HGPS cell (cell line): Measurements from ENCODE around the gene NCL.

- RRBS = 9% methylated on average over 7 of the region's 41 CpGs
Measured at GRCh38 chr2:230865164-230865814, 547 bp downstream of the ITM2C start.

DNA sequence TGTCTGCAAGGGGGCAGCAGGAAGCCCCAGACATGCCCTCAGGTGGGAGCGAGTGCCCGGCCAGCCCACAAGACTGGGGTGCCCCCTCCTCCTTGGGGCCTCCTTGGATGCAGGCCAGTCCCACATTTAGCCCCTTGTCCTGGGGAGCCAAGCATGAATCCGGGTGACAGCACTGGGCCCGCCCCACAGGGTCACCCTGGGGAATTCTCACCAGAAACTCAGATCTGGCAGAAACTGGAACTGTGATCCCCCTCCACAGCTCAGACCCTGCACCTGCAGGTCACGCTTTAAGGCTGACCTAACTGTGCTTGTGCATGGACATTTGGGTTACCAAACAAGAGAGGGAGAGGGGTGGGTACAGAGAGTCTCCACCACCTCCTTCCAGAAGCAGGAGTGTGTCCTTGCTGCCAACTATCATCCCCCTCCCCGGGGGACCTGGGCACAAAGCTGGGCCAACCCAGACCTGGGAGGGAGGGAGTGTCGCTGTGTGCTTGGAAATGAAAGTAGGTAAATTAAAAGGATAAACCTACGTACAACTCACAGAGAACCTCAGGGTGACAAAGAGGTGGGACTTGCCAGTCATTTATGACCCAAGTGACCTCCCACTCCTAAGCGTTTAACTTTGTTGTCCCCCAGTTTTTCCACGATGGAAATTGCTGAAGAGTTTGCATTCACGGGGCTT is 9.0 kb downstream of the ITM2C start:
- RRBS = 58% methylated on average over 2 of the region's 11 CpGs

DNA sequence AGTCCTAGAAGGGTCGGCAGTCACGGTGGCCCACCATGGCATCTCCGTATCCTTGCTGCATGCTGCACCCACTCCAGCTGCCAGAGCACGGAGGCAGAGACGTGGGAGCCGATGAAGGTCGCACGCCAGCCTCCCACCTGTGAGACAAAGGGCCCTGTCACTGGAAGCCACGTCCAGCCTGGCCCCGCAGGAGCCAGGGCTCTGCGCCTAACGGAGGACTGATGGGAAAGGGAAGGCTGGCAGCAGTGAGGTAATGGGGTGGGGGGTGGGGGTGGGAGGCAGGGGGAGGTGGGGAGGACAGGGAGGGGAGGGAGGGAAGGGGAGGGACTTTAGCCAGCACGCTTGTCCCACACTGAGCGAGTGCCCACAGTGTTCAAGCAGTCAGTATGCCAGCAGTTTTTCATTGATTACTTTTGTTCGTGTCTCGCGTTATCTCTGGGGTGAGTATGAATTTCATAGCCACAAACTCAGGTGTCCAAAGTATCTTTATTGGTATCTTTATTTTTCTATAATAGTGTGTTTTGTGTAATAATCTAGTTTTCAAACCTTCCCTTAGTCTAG is 22.1 kb downstream of the ITM2C start:
- RRBS = no CpG with 5 or more reads among the region's 17 CpGs

GRCh38 chr2:231184906-231185591 is 13.4 kb upstream of the ARMC9 start:
- RRBS = 83% methylated on average over 2 of the region's 11 CpGs

DNA sequence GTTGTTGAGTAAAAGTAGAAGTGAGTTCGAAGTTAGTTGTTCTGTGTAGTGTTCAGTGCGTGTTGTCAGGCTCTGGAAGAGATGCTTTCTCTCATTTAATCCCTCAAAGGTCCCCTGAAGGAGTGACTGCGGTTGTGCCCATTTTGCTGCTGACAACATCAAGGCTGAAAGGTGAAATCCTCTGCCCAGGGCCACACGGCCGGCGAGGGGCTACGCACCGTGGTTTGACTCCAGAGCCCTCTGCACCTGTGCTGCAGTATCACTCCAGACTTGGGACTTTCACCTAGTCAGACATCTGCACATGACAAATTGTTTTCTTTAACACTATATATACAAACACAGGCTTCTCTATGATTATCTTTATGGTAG is 90.1 kb downstream of the ARMC9 start:
- RRBS = no CpG with 5 or more reads among the region's 8 CpGs

GRCh38 chr2:231299347-231299921 is 96.1 kb upstream of the B3GNT7 start:
- RRBS = no CpG with 5 or more reads among the region's 7 CpGs

DNA sequence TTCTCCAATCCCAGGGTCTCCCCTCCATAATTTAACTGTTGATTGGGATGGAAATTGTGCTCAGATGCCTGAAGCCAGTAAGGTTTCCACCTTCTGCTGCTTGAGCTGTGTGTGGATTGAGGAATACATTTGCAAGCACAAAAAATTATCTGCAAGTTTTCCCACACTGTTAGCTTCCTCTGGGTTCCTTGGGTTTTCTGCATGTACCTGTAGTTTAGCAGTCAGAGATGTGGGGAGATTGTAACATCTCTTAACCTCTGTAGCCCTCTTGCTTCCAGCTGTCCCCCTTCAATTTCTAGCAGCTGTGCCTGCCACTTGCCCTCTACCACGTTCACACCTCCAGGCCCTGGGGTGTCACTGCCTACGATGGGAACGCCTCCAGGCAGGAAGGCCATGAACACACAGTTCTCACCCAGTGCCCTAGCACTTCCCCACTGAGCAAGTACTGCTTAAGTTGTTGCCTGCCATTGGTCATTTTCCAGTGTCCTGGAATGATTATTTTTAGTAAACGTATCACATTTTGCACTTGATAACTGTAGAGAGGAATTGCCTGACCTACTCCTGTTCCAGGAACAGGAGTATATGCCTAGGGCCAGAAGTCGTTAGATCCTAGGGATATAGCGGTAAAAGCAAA is 77.2 kb upstream of the B3GNT7 start:
- RRBS = no CpG with 5 or more reads among the region's 6 CpGs

- RRBS = no CpG with 5 or more reads among the region's 14 CpGs
Measured at GRCh38 chr2:231321516-231322171, 73.9 kb upstream of the B3GNT7 start.

GRCh38 chr2:231413941-231414665 is 18.6 kb downstream of the B3GNT7 start:
- RRBS = no CpG with 5 or more reads among the region's 20 CpGs

- RRBS = no CpG with 5 or more reads among the region's 17 CpGs
Measured at GRCh38 chr2:231460089-231461054, 3.9 kb downstream of the NCL start.

- RRBS = 2% methylated on average over 9 of the region's 103 CpGs
Measured at GRCh38 chr2:231463566-231464555, at the start of gene NCL. Gene NCL (minus strand): TSS chr2:231464484.

- RRBS = 55% methylated on average over 23 of the region's 66 CpGs
Measured at GRCh38 chr2:231483436-231484424, 19.4 kb upstream of the NCL start.

- RRBS = 5% methylated on average over 26 of the region's 90 CpGs
Measured at GRCh38 chr2:231661890-231662645, 46.3 kb upstream of the PTMA start.

DNA sequence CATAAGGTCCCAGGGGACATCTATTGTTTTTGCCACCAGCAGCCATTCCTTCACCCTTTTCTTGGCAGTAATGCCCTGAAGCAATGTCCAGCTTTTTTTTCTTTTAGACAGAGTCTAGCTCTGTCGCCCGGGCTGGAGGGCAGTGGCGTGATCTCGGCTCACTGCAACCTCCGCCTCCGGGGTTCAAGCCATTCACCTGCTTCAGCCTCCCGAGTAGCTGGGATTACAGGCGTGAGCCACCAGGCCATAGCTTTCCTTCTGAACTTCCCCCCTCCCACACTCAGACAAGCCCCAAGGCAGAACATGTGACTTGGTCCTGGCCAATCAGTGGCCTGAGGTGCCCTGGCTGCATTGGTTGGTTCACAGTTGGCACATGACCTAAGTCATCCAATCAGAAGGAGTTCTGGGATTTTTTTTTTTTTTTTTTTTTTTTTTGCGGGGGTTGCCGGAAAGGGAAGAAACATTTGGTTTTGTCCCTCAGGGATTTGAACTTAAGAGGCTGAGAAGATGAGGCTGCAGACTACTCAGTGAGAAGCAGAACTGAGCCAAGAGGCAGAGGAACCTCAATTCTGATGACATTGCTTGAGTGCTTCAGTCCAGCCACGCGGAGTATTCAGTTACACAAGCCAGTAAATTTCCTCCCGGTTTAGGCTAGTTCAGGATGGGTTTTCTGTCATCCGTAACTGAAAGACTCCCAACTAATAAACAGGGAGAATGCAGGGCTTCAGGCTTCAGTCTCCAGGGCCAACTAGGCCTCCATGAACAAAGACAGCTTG is 8.9 kb downstream of the PTMA start:
- RRBS = no CpG with 5 or more reads among the region's 14 CpGs

- RRBS = no CpG with 5 or more reads among the region's 29 CpGs
Measured at GRCh38 chr2:232387630-232388155, 9.1 kb downstream of the ALPP start.

GRCh38 chr2:232420535-232421725 is 14.3 kb downstream of the ALPG start:
- RRBS = 8% methylated on average over 46 of the region's 95 CpGs

DNA sequence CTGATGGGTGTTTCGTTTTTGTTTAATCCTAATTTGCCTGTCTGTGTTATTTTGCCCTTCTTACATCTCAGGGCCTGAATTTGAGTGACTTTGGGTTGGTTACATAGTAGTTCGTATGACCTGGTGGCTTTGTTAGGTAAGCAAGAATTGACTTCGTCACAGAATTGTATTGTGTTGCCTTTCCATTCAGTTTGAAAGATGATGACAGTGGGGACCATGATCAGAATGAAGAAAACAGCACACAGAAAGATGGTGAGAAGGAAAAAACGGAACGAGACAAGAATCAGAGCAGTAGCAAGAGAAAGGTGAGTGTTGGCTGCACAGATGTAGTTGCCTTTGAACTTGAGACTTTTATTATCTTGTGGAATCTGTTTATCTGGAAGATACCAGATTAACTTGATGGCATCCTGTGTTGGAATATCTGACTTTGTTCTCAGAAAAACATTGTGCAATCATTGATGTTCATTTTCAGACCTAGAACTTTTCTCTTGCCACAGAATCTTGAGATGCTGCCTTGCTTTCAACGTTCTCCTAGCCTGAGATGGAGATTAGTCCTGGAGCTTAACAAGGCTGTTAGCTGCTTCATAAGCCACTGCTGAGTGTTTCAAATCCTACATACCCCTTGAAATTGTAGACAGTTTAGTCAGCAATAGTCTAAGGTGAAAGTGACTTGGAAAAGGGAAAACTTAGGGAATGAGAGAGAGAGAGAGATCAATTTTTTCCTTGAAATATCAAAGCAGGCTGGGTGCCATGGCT is 5.9 kb downstream of the EIF4E2 start:
- RRBS = no CpG with 5 or more reads among the region's 6 CpGs

- RRBS = no CpG with 5 or more reads among the region's 1 CpG
Measured at GRCh38 chr2:232748877-232749287, 27.5 kb downstream of the KCNJ13 start.

- RRBS = no CpG with 5 or more reads among the region's 2 CpGs
Measured at GRCh38 chr2:232784751-232785171, 8.4 kb upstream of the KCNJ13 start.

- RRBS = no CpG with 5 or more reads among the region's 4 CpGs
Measured at GRCh38 chr2:232806441-232806838, 30.1 kb upstream of the KCNJ13 start.